Progenitor cell of endocrine pancreas (in vitro differentiated cells): ENCODE data around the gene ZNF599.

GRCh38 chr19:34399674-34400838 lies 4.1 kb upstream of the PDCD2L start:
- PRO-cap, result no peak

DNA sequence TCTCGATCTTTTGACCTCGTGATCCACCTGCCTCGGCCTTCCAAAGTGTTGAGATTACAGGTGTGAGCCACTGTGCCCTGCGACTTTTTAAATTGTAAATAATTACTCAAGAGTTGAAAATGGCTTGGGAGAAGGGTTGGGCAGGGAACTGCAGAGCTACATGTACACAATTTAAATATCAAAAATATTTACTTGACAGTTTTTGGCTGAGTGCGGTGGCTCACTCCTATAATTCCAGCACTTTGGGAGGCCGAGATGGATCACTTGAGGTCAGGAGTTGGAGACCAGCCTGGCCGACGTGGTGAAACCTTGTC lies 8.0 kb downstream of the PDCD2L start:
- PRO-cap, result no peak

- PRO-cap, result no peak
These were observed 1.3 kb upstream of the ZNF181 start for GRCh38 chr19:34732822-34733097.

DNA sequence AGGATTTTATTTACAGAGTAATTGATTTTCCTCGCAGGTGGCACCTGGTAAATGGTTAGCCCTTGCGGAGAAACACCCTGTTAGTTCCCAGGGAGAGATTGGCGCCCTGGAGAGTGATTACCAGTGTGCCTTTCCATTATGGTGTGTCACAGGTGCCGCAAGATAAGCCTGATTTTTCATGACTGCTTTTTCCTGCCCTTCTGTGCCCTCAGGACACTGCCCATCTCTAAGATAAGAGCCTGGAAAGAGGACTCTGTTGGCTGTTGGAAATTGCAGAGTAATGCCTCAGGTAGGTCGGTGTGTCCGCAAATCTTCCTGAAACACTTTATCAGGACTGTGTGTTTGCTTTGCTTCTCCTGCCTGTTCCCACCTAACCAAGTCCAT lies 707 bp downstream of the ZNF181 start:
- PRO-cap, result bidirectional peak, plus-strand start at position 123 of the sequence, minus-strand start outside the sequence; bidirectional peak, plus-strand start outside the sequence, minus-strand start at position 282 of the sequence

DNA sequence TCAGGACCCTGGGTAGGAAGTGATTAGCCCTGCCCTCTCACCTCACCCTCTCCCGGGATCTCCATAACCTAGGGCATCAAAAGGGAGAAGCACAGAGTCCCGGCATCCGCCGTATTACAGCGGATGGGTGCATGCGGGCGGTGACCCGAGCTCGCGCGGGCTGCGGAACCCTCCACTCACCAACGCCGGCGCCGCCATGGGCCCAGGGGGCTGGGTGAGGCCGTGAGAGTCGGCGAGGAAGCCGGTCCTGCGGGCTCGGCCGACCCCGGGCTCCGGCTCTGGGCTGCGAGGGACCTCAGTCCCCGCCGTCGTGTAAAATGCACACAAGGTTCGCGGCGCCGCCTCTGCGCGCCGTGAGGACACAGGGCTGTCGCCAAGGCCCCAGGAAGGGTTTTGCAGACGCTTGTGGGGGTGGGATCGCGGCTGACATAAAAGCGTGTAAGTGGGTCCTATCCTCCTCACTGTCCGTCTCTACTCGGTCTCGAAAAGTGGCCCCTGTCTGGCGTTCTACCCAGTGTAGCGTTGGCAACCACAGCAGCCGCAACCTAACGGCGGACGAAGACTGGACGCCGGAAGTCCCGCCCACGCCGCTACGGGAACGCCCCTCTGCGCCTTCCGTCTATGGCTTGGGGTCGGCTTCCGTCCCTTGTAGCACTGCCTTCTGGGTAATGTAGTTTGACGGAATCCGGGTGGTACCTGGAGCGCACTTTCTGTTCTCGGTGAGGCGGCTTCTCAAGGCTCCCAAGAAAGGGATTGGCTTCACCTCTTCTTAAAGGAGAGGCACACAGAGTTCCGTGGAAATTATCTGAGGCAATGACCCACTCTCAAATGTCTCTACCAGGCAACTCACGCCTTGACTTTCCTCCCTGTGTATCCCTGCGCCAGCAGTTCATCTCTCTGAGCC lies at the start of gene ZNF599:
ZNF599 (minus strand) TSS at position 572 of the 904 bp plus-strand sequence.
- PRO-cap, result unidirectional peak, minus-strand start at position 564 of the sequence

GRCh38 chr19:34859817-34860848 lies 66.6 kb upstream of the ZNF30 start:
- PRO-cap, result unidirectional peak, plus-strand start at chr19:34860176; unidirectional peak, plus-strand start at chr19:34860315; unidirectional peak, plus-strand start at chr19:34860404; unidirectional peak, minus-strand start at chr19:34860566

DNA sequence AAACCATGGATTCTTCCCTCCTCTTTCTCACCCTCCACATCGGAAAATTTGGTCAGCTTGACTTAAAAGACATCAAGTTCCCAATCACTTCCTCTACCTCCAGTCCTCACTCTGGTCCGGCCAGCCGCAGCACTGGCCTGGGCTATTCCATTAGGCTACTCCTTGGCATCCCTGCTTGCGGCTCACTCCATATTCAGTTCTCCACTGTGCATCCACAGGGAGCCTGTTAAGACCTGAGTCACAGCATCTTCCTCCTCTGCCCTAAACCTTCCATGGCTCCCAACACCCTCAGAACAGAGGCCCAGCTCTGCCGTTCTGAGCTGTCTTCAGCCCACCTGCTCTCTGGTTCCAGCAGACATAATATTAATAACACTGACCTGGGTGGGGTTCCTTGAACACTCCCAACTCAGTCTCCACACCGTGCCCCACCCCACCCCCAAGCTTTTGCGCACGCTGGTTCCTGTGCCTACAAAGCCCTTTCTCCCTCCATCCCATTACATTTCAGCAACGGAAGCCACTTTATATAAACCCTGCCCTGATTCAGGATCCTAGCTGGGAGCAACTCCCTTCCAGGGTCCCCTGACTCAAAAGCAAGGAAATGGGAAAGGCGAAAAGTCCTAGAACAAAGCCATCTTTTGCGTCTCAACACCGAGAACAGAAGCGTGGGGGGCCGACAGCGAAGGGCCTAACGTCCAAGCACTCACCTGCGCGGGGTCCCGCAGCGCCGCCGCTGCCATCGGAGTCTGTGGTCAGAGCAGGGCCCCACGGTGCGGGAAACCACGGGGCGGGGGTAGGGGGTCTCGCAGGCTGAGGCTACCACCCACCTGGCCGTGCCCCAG lies 884 bp downstream of the ZNF792 start:
- PRO-cap, result bidirectional peak, plus-strand start at position 497 of the sequence, minus-strand start at position 365 of the sequence

DNA sequence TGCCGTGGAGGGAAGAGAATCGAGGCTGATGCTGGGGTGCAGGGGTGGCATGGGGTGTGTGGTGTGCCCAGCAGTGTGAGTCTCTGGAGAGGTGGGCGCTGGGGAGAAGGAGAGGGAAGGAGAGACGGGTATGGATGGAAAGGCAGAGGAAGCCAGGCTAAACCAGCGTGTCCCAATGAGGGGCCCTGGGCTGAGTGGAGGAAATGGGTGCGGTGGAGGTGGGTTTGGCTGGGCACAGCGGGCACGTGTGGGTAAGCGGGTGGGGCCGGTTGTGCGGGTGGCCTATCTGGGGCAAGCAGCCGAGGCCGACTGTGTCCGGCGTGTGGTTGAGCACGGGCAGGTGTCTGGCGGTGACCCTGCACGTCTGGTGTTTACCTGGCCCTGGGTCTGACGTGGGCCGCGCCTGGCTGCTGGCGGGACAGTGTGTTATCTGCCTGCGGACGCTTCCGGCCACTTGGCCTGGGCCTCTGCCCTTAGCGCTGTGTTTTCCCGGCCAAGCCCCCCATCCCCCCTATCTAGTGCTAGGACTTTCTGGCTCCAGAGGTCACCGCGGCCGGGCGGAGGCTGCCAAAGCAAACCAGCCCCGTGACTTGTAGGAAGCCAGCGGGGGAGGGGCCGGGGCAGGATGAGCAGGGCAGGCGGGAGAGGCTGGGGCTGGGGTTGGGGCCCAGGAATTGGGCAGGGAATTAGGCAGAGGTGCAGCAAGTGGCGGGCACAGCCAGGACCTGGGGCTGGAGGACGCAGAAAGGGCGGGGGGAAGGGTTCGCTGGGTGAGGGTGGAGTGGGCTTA lies 687 bp upstream of the HPN start:
- PRO-cap, result bidirectional peak, plus-strand start at position 421 of the sequence, minus-strand start at position 346 of the sequence

DNA sequence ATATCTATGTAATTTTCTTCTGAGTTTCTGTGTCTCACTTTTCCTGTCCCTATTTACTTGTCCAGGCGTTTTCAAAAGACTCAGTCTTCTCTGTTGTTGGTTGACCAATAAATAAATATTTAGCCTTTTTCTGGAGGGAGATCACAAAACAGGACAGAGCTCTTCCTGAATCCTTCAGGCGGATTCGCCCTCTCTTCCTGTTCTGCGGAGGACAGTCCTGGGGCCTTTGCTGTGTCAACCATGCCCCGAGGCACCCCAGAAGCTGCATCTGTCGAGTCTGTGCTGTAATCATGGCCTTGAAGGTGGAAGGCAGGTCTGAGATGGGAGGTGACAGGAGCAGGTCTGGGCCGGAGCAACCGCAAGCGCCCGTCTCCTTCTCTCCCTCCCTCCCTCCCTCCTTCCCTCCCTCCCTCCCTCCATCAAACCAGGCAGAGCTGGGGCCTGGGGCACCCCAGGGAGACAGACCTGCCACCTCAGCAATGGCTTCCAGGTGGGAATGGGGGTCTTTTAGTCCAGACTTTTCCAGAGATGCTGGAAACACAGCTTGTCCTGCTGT lies 4.7 kb upstream of the FXYD3 start:
- PRO-cap, result no peak

- PRO-cap, result no peak
These were observed 2.8 kb downstream of the FXYD3 start for GRCh38 chr19:35118211-35119113.

DNA sequence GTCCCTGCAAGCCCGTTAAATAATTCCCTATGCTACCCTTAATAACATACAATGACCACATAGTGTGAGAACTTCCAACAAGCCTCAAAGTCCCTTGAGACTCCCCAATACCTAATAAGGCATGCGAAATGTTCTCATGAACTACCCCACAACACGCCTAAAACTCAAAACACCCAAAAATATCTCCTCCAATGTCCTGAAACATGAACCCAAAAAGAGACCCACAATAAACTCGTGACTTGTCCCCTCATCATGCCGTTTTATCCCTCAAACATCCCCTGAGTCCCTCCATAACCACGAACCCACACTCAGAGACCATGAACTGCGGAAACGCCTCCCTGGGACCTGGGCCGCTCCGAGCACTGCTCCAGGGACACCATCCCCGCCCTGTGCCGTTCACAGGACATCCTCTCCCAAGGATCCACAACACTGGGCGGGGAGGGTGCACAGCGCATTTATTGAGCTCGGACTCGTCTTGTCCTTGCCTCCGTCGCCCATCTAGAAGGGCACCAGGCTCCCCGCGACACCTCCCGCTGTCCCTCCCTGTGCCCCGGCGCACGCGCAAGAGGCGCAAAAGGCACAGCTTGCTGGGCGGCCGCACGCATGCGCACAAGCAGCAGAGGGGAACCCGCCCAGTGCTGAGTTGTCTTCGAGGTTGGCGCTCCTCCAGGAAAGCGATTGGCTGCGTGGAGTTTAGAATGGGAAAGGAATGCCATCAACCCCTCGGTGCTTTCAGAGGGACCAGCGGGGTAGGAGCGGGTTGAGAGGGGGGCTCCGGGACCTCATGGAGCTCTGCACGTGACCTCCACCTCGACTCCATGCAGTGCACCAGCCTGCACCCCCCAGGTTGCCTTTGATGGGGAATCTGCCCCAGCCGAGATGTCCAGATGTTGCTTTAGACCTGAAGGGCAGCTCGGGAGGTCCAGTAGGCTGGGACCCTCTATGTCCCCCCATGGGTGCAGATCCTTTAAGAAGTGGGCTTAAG lies 8.7 kb downstream of the FXYD3 start:
- PRO-cap, result no peak

DNA sequence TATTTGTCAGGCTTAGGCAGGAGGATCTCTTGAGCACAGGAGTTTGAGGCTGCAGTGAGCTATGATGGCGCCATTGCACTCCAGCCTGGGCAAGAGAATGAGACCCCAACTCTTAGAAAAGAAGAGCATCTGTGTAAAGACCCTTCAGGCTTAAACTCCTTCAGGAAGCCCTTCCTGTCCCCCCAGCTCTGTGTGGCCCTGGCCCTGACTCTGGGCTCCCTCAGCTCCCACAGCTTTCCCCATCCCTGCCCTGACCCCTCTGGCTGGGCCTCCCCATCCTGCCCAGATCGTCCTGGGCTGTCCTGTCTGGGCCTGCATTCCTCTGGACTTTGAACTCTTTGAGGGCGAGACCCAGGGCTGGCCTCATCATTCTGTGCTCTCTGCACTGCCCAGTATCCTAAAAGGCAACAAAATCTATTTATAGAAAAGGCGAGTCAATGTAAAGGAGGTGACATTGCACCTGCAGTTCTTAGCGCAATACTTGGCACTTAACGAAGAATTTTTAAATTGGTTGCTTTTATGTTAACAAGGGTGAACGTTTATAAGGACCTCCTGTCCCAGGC lies 4.2 kb downstream of the LGI4 start:
- PRO-cap, result no peak

DNA sequence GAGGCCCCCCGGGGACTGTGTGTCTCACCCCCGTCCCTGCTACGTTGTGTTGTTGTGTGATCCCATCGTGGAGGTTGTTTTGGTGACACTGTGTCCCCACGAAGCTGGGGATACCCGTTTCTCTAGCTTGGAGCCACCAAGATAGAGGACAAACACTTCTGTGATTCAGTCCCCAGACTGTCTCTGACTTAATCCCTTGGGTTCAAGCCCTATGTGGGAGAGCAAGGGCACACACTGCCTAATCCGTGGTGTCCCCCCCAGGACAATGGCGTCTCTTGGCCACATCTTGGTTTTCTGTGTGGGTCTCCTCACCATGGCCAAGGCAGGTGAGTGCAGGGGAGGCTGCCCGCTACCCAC lies 1.2 kb downstream of the FXYD1 start:
- PRO-cap, result no peak

DNA sequence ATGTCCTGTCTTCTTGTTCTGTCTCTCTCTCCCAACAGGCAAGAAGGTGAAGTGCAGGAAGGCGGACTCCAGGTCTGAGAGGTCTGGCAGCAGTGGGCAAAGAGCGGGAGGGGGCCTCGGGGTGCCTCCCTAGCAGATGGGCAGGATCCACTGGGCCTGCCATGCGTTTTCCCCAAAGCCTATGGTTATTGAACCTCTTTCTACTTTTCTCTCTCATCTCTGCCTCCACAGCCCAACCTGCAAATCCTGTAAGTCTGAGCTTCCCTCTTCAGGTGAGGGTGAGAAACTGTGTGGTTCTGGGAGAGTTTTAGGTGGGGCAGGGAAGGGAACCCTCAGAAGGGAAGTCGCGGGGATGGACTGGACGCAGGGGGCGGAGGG lies 3.1 kb upstream of the FXYD5 start:
- PRO-cap, result no peak

DNA sequence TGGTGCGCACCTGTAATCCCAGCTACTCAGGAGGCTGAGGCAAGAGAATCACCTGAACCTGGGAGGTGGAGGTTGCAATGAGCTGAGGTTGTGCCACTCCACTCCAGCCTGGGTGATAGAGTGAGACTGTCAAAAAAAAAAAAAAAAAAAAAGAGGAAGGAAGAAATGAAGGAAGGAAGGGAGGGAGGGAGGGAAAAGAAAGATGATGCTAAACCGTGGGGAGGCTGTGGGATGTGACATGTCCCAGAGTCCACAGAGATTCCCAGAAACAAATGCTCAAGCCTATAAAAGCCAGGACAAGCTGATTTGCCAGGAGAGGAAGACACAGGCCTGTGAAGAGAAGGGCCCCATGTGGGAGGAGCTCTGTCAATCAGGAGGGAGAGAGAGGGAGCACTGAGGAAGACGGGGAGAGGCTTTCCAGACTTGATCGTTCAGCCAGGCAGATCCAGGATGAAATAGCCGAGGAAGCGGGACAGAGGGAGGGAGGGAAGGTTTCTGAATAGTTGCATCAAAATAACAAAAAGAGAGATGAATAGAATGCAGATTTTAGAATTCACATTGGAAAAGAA lies 2.4 kb upstream of the FXYD5 start:
- PRO-cap, result no peak

- PRO-cap, result no peak
These were observed 480 bp downstream of the FXYD5 start for GRCh38 chr19:35155033-35155396.

GRCh38 chr19:35166226-35167414 lies 12.1 kb downstream of the FXYD5 start:
- PRO-cap, result no peak

GRCh38 chr19:35206211-35206907 lies 22.2 kb downstream of the FAM187B start:
- PRO-cap, result no peak

- PRO-cap, result no peak
These were observed 1.1 kb upstream of the HAMP start for GRCh38 chr19:35281219-35281677.

DNA sequence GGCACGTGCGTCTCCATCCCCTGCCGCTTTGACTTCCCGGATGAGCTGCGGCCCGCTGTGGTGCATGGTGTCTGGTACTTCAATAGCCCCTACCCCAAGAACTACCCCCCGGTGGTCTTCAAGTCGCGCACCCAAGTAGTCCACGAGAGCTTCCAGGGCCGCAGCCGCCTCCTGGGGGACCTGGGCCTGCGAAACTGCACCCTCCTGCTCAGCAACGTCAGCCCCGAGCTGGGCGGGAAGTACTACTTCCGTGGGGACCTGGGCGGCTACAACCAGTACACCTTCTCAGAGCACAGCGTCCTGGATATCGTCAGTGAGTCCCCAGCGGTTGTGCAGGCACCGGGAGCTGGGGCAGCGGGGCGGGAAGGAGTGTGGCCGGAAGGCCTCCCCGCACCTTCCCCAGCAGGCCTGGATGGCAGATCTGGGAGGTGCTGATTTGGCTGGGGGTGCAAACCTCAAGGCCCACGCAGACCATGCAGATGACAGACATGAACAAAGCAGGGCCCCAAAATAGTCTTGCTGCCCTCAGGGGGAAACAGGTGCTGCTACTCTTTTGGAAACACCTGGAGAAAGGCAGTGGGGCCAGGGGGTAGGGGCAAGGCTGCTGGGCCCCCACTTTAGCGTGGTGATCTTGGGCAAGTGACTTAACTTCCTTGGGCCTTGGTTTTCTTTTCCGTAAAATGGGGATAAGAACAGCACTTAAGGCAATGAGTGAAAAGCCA lies 3.9 kb downstream of the MAG start:
- PRO-cap, result no peak